ENCODE measurements around the gene MAP1LC3C.

- RRBS, result no CpG with 5 or more reads among the region's 2 CpGs
Observed at GRCh38 chr1:236701826-236702122, 15.5 kb downstream of the ACTN2 start.

DNA sequence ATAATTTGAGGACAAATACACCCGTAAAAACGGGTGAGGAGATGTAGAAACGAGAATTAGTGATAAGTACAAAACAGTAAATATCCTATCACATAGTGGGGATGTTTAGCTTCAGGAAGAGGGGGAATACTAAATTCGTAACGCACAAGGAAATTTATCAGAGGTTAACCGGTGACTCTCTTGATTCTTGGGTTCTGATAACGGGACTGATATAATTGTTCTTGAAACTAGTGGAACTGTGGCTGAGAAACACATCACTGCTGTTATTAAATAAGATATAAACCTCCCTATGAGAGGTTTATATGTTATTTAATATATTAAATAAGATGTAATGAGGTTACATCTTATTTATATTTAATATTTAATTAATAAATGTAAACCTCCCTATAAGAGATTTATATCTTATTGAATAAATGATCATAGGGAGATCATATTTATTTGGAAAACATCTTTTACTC lies 1.4 kb downstream of the MTR start:
- RRBS, result no CpG with 5 or more reads among the region's 7 CpGs

- RRBS, result no CpG with 5 or more reads among the region's 11 CpGs
Observed at GRCh38 chr1:237053549-237054062, 11.6 kb downstream of the RYR2 start.

DNA sequence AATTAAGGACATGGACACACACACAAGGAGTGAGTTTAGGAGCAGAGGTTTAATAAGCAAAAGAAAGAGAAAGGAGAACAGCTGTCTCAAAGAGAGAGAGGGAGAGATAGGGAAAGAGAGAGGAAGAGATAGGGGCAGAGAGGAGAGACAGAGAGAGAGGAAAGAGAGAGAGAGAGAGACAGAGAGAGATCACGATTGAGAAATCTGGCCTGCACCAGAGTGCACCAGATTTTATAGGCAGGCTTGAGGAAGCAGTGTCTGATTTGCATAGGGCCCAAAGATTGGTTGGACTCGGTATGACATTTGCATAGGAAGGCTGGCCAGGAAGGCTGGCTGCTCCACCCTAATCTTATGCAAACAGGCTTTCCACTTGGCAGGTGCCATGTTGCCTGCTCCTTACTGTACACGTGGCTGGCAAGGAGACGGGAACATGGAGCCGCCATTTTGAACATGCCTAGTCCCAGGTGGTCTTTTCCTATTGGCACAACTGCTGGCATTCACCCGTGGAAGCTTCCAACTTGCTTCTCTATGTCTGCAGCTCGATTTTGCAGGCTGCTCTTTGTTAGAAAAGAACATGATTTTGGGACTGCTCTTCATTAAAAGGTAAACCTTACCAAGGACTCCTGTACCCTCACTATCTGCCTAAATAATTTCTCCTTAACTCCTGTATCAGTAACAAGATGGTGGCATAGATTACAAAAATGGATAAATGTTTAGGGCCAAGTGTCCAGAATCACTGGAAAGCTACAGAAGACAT lies 419.8 kb downstream of the ZP4 start:
- RRBS, result no CpG with 5 or more reads among the region's 7 CpGs

GRCh38 chr1:237726730-237727371 lies 163.9 kb downstream of the ZP4 start:
- RRBS, result no CpG with 5 or more reads among the region's 3 CpGs

DNA sequence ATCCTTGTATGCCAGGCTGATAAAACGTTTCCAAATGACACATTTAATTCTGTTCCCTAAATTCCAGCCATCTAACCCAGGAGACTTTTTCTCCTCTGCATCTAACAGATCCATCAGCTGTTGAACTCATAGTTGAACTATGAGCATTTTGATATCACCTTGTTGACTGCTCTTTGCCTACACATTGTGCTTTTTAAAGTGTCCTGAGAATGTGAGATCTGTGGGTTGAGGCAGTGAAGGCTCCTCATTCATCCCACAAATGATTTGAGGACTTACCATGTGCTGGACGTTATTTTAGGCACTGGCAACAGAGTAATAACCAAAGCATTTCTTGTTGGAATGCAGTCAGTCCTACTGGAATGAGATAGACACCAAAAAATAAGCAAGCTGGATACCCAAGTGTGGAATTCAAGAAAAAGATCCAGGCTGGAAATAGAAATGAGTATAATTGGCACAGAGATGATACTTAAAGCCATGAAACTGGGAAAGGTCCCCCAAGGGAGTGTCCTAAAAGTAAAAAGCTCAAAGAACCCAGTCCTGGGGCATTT lies 73.5 kb downstream of the ZP4 start:
- RRBS, result no CpG with 5 or more reads among the region's 2 CpGs

GRCh38 chr1:238647746-238648585 lies 738.4 kb upstream of the CHRM3 start:
- RRBS, result no CpG with 5 or more reads among the region's 4 CpGs

GRCh38 chr1:240092394-240093474 lies 1.1 kb downstream of the FMN2 start:
- RRBS, result 2% methylated on average over 61 of the region's 88 CpGs

- RRBS, result no CpG with 5 or more reads among the region's 5 CpGs
Observed at GRCh38 chr1:241267087-241267432, 89.9 kb downstream of the RGS7 start.

GRCh38 chr1:241423599-241424844 lies 67.0 kb upstream of the RGS7 start:
- RRBS, result 8% methylated on average over 37 of the region's 74 CpGs

GRCh38 chr1:241551570-241552720 lies 19.8 kb downstream of the KMO start:
- RRBS, result 79% methylated on average over 8 of the region's 27 CpGs

DNA sequence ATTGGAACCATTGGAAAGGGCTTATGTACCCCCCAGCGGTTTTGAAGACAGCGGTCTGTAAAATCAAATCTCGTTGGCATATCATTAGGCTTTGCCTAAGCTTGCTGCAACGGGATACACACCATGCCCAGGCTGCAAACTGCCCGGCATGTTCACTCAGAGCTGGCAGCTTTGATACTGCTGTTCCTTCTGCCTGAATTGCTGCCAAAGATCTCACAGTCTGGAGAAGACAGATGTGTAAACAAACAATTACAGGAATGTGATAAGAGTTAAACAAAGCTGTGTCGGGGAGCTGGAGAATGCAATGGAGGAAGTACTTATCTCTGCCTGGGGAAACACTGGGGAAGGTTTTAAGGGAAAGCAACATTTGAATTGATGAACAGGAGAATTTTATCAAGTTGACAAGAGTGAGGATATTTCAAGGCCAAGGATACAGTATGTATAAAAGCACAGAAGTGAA lies 30.1 kb downstream of the CHML start:
- RRBS, result no CpG with 5 or more reads among the region's 6 CpGs

GRCh38 chr1:241623368-241623831 lies 16.8 kb downstream of the CHML start:
- RRBS, result no CpG with 5 or more reads among the region's 2 CpGs

DNA sequence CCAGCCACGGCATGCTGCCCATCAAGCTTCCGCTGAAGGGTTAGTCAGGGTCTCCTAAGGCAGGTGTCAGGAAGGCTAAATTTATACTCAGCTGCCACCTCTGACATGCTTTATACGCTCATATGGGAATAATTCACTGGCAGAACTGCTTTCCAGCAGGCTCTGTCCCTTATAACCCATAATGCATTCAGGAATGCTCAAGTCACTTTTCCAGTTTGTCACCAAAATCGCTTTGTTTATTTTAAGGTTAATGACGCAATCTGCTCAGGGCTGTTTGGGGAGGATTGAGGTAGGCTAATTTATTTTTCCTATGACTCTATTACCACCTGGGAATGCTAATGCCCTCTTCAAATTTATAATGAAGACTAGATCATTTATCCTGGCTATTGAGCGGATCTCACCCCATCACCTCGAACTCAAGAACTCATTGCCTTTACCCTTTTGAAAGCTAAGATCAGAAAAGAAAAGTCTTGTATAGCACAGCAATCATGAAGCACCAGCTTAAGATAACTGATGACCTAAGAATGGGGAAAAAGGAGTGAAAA lies 97.9 kb downstream of the WDR64 start:
- RRBS, result no CpG with 5 or more reads among the region's 7 CpGs

DNA sequence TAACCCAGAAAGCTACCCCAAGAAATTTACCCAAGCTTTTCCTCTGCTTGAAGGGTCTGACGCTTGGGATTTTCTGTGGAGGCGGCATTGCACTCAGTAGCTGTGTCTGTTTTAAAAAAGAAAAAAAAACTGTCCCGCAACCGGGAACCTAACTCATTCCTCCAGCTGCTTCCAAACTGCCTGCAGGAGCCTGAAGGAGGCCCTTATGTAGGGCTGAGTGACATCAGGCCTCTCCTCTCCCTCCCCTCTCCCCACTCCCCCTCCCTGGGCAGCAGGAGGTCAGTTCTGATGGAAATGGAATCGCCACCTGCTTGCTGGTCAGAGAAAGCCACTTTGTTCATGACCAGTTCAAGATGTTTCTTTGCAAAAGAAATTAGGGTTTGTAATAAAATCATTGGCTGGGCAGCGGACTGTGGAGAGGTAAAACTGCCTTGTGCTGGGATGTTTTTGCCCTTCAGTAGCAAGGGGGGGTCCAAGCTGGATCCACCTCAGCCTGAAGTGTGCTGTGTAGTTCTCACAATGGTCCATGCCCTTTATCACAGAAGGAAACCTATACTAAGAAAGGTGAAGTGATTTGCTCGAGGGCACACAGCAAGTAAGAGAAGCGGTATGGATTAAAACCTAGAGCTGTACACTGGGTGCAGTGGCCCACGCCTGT lies at the start of gene MAP1LC3C:
Gene MAP1LC3C, minus strand, starts transcription at position 178 of the 658 bp plus-strand sequence.
- RRBS, result no CpG with 5 or more reads among the region's 9 CpGs

DNA sequence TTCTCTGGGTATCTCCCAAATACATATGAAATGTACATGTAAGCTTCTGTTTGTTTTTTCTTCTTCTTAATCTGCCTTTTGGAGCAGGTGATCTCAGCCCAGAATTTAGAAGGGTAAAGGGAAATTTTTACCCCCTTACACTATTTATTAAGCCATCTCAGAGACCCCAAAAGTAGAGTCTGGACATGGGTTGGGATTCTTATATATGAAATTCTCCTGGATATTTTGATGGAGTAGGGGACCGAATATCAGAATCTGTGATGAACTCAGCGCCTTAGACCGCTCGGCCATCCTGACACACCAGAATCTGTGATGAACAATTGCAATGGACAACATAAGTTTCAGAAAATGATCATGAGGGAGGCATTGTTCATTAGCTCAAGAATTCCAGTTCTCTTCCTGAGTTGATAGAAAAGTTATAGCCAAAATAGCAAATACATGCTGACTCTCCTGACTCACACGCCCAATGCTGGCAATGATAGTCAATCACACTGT lies 221.7 kb downstream of the PLD5 start:
- RRBS, result no CpG with 5 or more reads among the region's 5 CpGs

GRCh38 chr1:243253126-243253948 lies 1.7 kb downstream of the CEP170 start:
- RRBS, result no CpG with 5 or more reads among the region's 9 CpGs

DNA sequence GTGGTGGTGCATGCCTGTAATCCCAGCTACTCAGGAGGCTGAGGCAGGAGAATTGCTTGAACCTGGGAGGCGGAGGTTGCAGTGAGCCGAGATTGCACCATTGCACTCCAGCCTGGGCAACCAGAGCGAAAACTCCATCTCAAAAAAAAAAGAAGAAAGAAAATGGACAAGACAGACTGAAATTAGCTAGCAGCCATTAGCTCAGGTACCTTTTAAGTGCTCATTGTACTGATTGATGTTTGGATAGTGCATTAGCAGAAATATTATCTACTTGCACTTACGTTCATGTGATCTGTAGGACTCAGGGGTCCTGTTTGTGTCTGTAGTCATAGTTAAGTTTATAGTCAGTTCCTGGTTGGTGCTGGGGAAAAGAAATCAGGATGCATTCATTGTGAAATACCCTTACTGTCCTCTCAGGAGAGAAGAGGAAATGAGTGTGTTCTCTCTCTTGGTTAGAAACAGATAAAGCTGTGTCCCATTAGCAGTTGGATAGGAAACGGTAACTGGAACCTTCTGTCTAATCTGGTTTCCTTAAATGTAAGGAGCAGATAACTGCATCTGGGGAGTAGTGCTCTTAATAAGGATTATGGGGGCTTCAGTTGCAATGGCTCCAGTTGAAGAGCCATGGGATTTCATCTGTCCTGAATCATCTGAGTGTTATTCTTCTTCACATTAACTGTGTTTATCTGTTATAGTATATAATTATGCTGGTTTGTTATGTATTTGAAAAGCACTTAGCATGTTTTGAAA lies 8.8 kb downstream of the SDCCAG8 start:
- RRBS, result no CpG with 5 or more reads among the region's 5 CpGs

DNA sequence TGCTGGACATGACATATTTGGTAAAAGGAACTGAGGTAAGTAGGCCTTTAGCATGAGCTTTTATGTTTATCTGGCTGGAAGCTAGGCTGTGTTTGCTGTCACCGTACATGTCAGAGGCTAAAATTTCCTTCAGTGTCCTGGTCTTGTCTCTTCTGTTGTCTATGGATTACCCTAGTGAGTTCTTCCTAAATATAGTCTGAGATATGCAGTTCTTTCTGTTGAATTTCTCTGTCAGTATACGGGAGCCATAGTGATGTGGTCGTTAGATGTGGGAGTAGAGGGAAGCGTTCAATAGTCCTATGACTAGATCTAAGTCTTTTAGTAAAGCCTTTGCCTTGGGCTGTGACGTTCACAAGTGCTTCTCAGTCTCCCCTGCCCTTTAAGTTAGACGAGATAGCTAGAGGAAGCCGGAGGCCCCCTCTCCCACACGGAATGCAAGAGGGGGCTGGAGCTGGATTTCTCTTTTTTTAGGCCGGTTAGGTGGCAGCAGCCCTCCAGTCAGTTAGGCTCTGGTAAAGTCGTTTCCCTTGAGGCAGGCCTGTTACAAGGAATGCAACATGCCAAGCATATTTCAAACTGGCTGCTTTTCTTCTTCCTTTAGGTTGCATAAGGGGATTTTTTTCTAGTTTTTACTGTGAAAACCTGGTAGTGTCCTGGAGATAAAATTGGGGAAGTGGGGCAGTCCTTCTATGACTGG lies 28.5 kb downstream of the SDCCAG8 start:
- RRBS, result 64% methylated on average over 3 of the region's 10 CpGs

DNA sequence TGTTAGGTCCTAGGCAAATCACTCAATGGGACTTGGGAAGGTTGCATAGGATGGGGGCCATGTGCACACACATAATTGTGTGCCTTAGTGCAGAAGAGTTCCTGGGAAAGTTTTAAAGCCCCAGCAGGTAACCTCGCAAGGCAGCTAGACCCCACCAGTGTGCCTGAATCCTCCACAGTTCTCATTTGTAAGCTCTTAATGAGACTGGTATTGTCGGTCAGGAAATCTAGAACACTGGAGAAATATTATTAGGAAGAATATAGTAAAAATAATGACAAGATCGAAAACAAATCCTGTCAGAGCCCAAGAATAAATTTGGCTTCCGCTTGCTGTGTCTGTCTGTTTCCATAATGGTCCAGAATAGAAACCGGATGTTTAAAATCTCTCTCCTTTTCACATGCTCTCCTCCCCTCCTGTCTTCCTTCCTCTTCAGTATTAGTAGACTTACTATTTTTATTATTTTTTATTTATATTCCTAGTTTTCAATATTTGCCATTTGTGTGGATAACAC lies 187.6 kb downstream of the SDCCAG8 start:
- RRBS, result no CpG with 5 or more reads among the region's 5 CpGs